H1 (cell line): ENCODE measurements around the gene MSH2.

- RRBS, result no CpG with 5 or more reads among the region's 5 CpGs
CAGE:
- cytosol, long polyA plus RNA, result no peak
- long polyA plus RNA, result no peak
- nucleus, long polyA plus RNA, result no peak
These were observed 269.6 kb downstream of the PRKCE start for GRCh38 chr2:45921027-45921523.

GRCh38 chr2:45929697-45930540, 278.4 kb downstream of the PRKCE start:
- RRBS, result no CpG with 5 or more reads among the region's 6 CpGs
CAGE:
- cytosol, long polyA plus RNA, result no peak
- long polyA plus RNA, result no peak
- nucleus, long polyA plus RNA, result no peak

DNA sequence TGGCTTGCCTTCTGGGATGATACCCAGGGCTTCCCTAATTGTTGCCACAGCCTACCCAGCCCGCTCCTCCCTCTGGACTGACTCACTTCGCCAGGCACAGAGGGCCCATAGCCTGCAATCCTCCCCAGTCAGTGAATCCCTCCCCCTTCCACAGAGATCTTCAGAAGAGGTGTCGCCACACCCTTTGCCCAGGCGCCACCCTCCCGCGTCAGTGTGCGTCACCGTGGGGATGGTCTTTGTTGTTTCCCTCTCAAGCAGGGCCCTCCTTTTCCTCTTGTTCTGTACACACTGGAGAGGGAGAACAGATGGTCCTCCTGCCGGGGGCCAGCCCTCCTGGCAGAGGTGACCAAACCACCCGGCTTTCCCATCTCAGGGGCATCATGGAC, 115.1 kb upstream of the EPAS1 start:
- RRBS, result no CpG with 5 or more reads among the region's 10 CpGs
CAGE:
- cytosol, long polyA plus RNA, result no peak
- long polyA plus RNA, result no peak
- nucleus, long polyA plus RNA, result no peak

DNA sequence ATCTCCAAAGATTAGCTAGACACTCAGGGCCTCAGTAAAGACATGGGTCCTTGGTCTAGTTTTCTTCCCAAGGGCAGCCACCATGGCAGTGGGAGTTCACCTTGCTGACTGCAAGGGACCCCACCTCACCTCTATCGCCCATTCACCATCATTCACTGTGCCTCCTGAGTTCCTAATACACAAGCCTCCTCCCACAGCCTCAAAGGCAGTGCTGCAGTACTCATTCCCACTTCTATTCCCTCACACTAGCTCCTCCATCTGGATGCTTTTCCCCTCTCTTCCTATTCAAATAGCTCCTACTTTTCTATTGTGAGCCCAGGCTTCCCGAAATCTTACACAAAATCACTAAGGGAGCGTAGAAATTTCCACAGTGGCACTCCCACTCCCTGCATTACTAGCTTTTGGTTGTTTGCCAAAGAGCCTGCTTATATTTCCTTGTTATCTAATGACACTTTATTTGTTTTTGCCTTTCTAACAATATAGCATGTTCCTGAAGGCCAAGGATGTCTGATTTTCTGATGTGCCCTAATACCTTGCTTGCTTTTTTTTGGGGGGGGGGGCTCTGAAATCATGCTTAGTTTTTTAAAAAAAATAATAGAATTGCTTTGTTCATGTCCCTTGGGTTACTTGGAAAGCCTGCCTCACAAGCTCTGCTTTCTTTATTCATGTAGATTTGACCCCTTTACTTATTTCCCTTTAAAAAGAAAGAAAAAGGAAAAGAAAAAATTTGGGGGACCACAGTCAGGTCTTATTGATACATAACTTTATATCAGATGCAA, 10.9 kb downstream of the EPAS1 start:
- RRBS, result no CpG with 5 or more reads among the region's 3 CpGs
CAGE:
- cytosol, long polyA plus RNA, result no peak
- long polyA plus RNA, result no peak
- nucleus, long polyA plus RNA, result no peak

GRCh38 chr2:46519780-46520345, 22.4 kb upstream of the RHOQ start:
- RRBS, result no CpG with 5 or more reads among the region's 3 CpGs
CAGE:
- cytosol, long polyA plus RNA, result no peak
- long polyA plus RNA, result no peak
- nucleus, long polyA plus RNA, result no peak

DNA sequence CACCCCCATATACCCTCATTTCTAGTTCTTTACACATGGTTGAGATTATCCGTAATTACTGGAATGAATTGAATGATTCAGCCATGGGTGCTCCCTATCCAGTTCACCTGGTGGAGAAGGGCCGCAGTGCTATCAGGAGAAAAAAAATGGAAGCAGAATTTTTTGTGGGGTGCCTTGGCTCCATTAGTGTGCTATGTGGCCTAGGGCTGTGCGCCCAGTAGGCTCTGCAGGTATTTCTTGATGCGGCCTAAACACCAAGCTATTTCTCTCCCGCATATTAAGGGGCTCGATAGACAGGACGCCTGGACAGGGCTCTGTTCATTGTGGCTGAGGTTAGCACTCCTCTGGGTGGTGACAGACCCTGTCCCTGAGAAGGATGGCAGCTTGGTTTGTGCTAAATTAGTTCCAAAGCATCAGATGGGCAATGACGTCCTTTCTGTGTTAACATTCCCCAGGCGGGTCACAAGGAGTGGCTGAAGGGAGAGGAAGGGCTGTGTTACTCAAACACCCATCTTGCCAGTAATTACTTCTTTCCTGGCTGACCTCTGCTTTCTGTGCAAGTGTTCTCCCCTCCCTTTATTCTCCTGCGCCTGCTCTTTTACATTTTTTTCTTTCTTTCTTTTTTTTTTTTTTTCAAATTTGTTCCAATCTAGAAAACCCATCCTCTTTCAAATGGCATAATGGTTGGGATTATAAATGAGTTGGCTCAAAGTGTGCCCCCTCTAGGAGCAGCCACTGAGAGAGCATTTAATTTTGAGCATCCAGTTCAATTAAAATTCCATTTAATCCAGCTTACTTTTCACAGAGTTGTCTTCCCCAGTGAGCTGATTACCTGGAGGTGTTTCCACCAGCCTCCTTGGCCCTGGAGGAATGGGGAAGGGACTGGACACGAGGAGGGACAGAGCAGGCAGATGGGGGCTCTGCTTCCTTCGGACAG, 12.1 kb upstream of the ATP6V1E2 start:
- RRBS, result no CpG with 5 or more reads among the region's 12 CpGs
CAGE:
- cytosol, long polyA plus RNA, result no peak
- long polyA plus RNA, result no peak
- nucleus, long polyA plus RNA, result no peak

GRCh38 chr2:46583402-46583770, 33.5 kb downstream of the PIGF start:
CAGE:
- cytosol, long polyA plus RNA, result no peak
- long polyA plus RNA, result no peak
- nucleus, long polyA plus RNA, result no peak

GRCh38 chr2:46845878-46846922, 69.4 kb downstream of the MCFD2 start:
- RRBS, result no CpG with 5 or more reads among the region's 14 CpGs
CAGE:
- cytosol, long polyA plus RNA, result no peak
- long polyA plus RNA, result no peak
- nucleus, long polyA plus RNA, result no peak

- RRBS, result no CpG with 5 or more reads among the region's 5 CpGs
CAGE:
- cytosol, long polyA plus RNA, result no peak
- long polyA plus RNA, result no peak
- nucleus, long polyA plus RNA, result no peak
These were observed 64.9 kb downstream of the MCFD2 start for GRCh38 chr2:46850651-46851251.

- RRBS, result no CpG with 5 or more reads among the region's 4 CpGs
CAGE:
- cytosol, long polyA plus RNA, result no peak
- long polyA plus RNA, result no peak
- nucleus, long polyA plus RNA, result no peak
These were observed 2.2 kb downstream of the MCFD2 start for GRCh38 chr2:46913467-46913843.

- RRBS, result no CpG with 5 or more reads among the region's 10 CpGs
CAGE:
- cytosol, long polyA plus RNA, result no peak
- long polyA plus RNA, result no peak
- nucleus, long polyA plus RNA, result no peak
These were observed 1.5 kb upstream of the TTC7A start for GRCh38 chr2:46939368-46940067.

DNA sequence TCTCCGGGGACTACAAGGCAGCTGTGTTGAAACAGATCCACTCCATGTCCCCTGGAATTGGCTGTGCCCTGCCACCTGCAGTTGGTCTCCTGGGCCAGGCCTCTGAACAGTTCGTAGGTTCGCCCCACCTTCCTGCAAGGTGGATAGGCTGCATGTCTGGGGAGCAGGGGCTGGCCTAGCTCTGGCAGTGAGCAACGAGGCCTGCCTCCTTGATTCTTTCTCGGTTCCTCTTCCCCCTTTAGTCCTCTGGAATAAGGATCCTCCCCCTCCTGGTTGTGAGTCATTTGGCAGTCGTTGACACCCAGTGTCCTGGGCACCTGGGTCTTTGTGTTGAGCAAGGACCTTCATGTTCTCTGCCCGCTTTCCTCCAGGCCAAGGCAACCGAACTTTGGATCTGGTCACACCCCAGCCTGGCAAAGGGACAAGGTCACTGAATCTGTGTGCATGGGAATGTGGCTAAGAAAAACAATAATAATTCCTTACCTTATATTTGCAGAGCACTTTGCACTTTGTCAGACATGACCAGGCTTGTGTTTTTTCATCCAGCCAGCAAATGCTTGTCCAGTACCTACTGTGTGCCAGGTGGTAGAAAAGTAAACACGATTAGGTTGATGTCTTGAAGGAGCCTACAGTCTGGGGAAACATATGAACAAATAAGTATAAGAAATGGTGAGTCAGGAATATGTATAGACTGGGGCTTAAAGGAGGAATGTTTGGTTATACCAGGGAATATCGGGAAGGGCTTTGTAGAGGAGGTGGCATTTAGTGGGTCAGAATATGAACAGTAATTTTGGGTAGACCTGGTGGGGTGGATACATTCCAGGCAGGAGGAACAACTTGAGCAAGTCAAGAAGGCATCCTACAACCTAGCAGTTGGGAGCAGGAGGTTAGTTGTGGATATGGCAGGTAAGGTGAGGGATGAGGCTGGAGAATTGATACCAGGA, 29.8 kb downstream of the TTC7A start:
- RRBS, result no CpG with 5 or more reads among the region's 10 CpGs
CAGE:
- cytosol, long polyA plus RNA, result no peak
- long polyA plus RNA, result no peak
- nucleus, long polyA plus RNA, result no peak

DNA sequence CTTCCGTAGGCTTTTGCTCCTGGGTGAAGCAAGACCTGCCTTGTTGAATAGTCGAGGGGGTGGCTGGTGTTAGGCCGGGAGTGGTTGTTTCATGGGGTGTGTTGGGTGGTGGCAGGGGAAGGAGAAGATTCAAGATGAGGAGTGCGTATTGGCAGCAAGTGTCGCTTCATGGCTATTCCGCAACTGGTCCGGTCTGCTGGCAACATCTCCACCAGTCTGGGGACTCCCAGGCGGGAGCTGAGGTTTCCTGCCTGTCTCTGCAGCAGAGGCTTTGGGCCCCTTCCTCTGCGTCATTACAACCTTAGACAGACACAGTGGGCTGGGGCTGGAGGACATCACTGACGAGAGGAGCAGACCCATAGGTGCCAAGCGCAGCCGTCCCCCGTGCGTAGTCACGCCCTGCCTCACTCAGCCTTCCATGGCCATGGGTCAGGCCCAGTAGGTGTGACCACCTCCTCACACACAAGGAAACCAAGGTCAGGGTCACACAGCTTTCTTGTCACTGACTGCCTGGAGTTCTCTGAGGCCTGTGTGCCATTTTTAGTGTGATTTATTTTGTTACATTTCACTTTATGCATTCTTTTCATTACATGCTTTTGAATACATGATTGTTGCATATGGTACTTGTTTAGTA, 38.6 kb downstream of the TTC7A start:
- RRBS, result no CpG with 5 or more reads among the region's 15 CpGs
CAGE:
- cytosol, long polyA plus RNA, result no peak
- long polyA plus RNA, result no peak
- nucleus, long polyA plus RNA, result no peak

- RRBS, result no CpG with 5 or more reads among the region's 11 CpGs
CAGE:
- cytosol, long polyA plus RNA, result no peak
- long polyA plus RNA, result no peak
- nucleus, long polyA plus RNA, result no peak
These were observed 100.1 kb downstream of the TTC7A start for GRCh38 chr2:47041079-47041531.

- RRBS, result no CpG with 5 or more reads among the region's 15 CpGs
CAGE:
- cytosol, long polyA plus RNA, result no peak
- long polyA plus RNA, result no peak
- nucleus, long polyA plus RNA, result no peak
These were observed 14.7 kb upstream of the EPCAM start for GRCh38 chr2:47354066-47355230.

DNA sequence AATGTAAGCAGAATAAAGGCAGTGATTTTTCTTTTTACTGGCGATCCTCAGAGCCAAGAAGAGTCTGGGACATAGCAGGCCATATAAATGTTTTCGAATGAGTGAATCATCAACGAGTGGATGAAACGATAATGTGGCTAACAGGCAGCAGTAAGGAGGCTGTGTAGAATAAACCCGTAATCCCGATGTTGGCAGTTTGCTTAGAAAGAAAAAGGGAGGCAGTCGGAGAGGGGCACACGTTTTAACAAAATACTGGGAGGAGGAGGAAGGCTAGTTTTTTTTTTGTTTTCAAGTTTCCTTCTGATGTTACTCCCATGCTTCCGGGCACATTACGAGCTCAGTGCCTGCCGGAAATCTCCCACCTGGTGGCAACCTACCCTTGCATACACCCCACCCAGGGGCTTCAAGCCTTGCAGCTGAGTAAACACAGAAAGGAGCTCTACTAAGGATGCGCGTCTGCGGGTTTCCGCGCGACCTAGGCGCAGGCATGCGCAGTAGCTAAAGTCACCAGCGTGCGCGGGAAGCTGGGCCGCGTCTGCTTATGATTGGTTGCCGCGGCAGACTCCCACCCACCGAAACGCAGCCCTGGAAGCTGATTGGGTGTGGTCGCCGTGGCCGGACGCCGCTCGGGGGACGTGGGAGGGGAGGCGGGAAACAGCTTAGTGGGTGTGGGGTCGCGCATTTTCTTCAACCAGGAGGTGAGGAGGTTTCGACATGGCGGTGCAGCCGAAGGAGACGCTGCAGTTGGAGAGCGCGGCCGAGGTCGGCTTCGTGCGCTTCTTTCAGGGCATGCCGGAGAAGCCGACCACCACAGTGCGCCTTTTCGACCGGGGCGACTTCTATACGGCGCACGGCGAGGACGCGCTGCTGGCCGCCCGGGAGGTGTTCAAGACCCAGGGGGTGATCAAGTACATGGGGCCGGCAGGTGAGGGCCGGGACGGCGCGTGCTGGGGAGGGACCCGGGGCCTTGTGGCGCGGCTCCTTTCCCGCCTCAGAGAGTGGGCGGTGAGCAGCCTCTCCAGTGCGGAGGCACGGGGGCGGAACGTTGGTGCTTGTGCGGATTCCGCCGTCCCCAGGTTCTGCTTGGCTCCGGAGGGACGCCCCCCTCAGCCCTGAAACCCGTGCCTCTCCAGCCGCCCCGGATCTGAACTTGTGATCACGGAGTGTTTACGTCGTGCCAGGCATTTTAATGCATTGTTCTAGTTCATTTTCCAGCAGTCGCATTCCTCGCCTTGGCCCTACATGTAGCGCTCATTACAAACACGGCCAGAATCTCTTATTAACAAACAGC, at the start of gene MSH2:
Gene MSH2 (plus strand): TSS at position 679 of the 1,291 bp plus-strand sequence.
- RRBS, result 1% methylated on average over 15 of the region's 91 CpGs
CAGE:
- cytosol, long polyA plus RNA, result start-site peak on the plus strand centred at position 676 of the sequence, 74 bp wide, 8,200 reads
- long polyA plus RNA, result start-site peak on the plus strand centred at position 669 of the sequence, 88 bp wide, 8,139 and 6,271 reads in 2 replicates
- nucleus, long polyA plus RNA, result start-site peak on the plus strand centred at position 676 of the sequence, 74 bp wide, 6,434 reads

- RRBS, result no CpG with 5 or more reads among the region's 9 CpGs
CAGE:
- cytosol, long polyA plus RNA, result no peak
- long polyA plus RNA, result no peak
- nucleus, long polyA plus RNA, result no peak
These were observed 794 bp upstream of the MSH6 start for GRCh38 chr2:47782243-47782459.

DNA sequence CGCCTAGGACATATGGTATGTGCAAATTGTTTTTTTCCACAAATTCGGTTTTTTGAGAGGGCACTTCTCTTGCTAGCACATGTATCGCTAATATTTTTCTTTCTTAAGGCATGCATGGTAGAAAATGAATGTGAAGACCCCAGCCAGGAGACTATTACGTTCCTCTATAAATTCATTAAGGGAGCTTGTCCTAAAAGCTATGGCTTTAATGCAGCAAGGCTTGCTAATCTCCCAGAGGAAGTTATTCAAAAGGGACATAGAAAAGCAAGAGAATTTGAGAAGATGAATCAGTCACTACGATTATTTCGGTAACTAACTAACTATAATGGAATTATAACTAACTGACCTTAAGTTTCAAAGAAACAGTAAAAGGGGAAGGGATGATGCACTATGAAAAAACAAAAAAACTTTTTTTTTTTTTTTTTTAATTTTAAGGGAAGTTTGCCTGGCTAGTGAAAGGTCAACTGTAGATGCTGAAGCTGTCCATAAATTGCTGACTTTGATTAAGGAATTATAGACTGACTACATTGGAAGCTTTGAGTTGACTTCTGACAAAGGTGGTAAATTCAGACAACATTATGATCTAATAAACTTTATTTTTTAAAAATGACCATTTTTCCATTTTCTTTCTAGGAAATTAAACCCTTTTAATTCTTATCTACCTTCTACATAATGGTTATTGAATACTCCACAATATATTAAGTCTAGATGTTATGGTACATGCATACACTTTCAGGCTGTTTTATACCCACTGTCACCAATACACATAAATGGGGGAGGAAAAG, 23.6 kb downstream of the MSH6 start:
- RRBS, result no CpG with 5 or more reads among the region's 6 CpGs
CAGE:
- cytosol, long polyA plus RNA, result no peak
- long polyA plus RNA, result no peak
- nucleus, long polyA plus RNA, result start-site peak on the minus strand centred at position 452 of the sequence, 13 bp wide, 11 reads; start-site peak on the minus strand centred at position 683 of the sequence, 142 bp wide, 5 reads

DNA sequence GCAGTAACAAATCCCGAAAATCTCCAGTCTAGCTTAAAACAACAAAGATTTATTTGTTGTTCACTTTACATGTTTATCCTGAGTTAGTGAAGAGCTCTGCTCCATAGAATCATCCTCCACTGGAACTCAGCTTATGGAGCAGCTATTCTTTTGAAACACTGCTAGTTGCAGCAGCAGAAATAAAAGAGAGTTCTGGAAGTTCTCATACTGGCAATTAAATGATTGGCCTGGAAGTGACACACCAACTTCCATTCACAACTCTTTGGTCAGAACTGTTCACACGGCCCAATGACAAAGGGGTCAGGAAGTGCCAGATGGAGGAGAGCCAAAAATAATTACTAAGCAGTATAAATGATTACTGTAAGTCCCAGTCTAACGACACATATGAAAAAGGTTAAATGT, 39.1 kb downstream of the FBXO11 start:
- RRBS, result no CpG with 5 or more reads among the region's 3 CpGs
CAGE:
- cytosol, long polyA plus RNA, result no peak
- long polyA plus RNA, result no peak
- nucleus, long polyA plus RNA, result no peak

- RRBS, result no CpG with 5 or more reads among the region's 5 CpGs
CAGE:
- cytosol, long polyA plus RNA, result no peak
- long polyA plus RNA, result no peak
- nucleus, long polyA plus RNA, result start-site peak on the minus strand at chr2:47897149-47897191, 5 reads
These were observed 9.1 kb downstream of the FBXO11 start for GRCh38 chr2:47897080-47897756.